Colon Carcinoma Metastatic in the Lung (tissue), 2 donors: ENCODE data around the genes ZKSCAN3, OR2J2 and OR11A1.

GRCh38 chr6:28135407-28135750 lies 6.3 kb upstream of the ZKSCAN8 start:
- PRO-cap, 2 experiments, result no peak in any of the 2 experiments

GRCh38 chr6:28161109-28162097 lies 19.7 kb downstream of the ZKSCAN8 start:
- PRO-cap, 2 experiments, result peak in 1 of 2 experiments; most common plus-strand start chr6:28161810 (in 1); most common minus-strand start chr6:28161722 (in 1)

- PRO-cap, 2 experiments, result no peak in any of the 2 experiments
Measured at GRCh38 chr6:28259482-28259965, 427 bp downstream of the NKAPL start.

GRCh38 chr6:28349529-28350497 lies at the start of gene ZKSCAN3:
TSS of gene ZKSCAN3 (plus strand) at chr6:28349947.
- PRO-cap, 2 experiments, result peak in 2 of 2 experiments; most common plus-strand start chr6:28349960 (in 1); most common minus-strand start chr6:28349885 (in 2)

- PRO-cap, 2 experiments, result peak in 1 of 2 experiments; most common minus-strand start chr6:28356286 (in 1)
Measured at GRCh38 chr6:28355608-28356513, 6.1 kb downstream of the ZKSCAN3 start.

DNA sequence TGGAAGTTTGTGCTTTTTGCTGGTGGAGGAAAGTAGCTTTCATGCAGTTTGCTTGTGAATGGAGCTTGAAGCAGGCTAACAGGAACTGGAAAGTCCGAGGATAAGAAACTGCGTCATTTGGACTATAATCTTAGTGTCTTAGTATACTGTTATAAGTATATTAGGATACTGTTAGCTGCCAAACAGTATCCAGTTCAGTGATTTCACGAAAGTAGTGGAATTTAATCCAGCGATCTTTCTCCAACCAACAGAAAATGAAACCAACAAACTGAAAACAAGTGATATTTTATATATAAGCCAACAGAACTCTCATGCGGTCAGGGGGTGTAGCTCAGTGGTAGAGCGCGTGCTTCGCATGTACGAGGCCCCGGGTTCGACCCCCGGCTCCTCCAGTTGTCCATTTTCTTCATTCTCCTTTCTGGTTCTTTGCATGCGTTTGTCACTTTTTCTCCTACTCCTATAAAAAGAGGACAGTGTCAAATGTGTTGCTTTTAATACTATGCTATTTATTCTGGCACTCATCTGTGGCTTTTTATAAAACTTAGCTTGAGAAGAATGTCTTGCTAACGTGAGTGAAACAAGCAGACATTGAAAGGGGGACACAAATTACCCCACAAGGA lies 142.0 kb upstream of the SCAND3 start:
- PRO-cap, 2 experiments, result peak in 1 of 2 experiments; most common plus-strand start position 316 of the sequence (in 1)

DNA sequence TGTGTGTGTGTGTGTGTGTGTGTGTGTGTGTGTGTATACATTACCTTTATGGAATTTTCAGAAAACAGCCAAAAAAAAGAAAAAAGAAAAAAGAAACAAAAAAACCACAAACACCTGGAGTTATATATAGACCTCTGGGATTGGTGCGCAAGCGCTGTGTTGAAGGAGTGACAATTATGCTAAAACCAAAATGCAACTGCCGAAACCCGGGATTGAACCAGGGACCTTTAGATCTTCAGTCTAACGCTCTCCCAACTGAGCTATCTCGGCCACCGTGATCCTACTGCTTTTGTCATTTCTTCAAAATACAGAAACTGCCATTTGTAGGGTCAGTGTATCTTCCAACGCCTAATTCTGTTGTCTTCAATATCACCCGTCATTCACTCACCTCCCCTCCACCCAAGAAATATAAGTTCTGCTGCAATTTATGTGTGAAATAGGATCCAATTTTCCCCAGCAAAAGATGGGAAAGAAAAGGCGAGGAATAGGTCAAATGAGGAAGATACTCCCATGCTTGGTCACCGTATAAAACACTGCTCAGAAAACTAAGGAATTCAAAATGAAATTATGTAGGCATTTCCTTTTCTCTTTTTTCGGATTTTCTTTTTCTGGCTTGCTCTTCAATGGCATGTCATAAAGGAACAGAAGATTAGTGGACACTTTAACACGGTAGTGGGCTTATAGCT lies 116.0 kb downstream of the TRIM27 start:
- PRO-cap, 2 experiments, result no peak in any of the 2 experiments

- PRO-cap, 2 experiments, result peak in 2 of 2 experiments; most common minus-strand start chr6:28865888 (in 2)
Measured at GRCh38 chr6:28865554-28865964, 58.2 kb downstream of the TRIM27 start.

- PRO-cap, 2 experiments, result no peak in any of the 2 experiments
Measured at GRCh38 chr6:28885285-28885689, 38.5 kb downstream of the TRIM27 start.

DNA sequence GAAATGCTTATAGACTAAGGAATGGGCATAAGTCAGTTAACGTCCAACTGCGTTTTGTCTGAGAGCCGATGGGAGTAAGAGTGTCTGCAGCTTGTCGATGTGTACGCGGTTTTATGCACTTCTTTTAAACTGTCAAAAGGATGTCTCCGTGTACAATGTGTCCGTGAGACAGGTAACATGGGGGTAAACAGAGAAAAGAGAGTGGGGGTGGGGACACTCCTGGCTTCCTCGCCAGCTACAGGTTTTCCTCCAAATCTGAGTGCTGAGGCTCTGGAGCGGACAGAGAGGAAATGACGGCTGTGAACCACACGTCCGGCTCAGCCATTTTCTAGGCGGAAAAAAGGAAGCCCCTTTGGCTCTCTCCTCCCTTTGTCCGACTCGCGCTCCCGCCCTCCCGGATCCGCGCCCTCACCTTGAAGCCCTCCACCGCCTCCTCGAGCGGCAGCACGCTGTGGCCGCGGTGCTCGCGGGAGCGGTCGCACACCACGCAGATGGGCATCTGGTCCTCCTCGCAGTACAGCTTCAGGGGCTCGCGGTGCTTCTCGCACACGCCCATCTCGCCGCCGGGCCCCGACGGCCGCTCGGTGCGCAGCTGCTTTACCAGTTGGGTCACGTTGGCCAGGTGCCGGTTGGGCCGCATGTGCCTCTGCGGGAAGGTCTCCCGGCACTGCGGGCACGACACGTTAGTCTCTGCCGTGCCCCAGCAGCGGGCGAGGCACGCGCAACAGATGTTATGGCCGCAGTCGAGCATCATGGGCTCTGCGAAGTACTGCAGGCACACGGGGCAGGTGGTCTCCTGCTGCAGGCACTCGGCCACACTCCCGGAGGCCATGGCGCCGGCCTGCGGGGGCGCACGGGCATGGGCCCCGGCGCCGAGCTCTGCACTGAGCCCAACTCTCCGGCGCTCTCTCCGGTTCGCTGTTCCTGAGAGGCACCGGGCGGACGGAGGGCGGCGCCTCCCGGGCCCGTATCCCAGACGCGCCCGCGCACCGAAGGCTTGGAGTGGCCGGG lies 679 bp downstream of the TRIM27 start:
- PRO-cap, 2 experiments, result peak in 2 of 2 experiments; most common plus-strand start position 282 of the sequence (in 2); most common minus-strand start position 292 of the sequence (in 2)

DNA sequence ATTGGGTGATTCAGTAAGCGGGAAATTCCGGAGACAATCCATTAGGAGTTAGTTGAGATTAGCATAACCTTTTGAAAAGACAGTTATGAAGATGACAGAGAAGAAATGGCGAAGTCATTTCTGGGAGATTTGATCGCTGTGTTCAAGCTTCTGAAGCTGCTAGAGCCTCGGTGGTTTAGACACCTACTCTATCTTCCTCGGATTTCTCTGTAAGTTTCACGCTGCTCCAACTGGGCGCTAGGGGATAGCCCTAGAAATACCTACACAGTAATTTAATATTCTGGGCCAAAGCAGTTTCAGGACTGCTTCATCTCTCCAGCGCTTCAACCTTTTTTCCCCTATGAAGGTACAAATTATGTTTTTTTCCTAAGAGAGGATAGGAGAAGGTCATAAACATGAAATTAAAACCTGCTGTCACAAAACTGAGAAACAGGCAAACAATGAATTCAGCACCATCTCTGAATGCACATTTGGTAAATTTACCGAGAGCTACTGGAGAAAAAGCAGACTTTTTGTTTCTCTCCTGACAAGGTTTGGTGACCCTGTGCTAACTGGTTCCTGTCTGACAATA lies 22.5 kb downstream of the ZNF311 start:
- PRO-cap, 2 experiments, result no peak in any of the 2 experiments

DNA sequence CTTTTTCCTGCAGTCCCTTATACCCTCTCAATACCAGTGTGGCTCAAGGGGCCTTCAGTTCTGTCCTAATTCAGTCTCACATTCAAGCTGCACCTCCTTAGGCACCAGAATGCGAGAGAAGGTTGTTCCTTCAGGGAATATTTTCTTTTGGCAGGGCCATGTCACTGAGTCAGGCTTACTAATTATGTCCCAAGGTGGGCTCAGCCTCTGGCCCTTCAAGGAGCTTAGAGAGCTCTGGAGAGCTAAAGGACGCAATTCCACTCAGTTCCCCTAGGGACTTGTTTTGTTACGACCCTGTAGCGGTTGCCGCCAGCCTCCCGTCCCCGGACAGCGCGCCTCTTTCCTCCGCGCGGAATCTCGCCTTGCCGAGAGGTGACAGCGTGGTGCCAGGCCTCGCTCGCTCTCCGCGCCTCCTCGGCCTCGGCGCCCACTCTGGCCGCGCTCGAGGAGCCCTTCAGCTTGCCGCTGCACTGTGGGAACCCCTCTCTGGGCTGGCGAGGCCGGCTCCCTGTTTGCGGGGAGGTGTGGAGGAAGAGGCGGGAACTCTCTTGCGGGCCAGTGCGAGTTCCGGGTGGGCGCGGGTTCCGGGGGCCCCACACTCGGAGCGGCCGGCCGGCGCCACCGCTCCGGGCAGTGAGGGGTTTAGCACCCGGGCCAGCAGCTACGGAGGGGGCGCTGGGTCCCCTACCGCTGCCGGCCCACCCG lies 9.6 kb upstream of the ZNF311 start:
- PRO-cap, 2 experiments, result no peak in any of the 2 experiments

GRCh38 chr6:29035808-29036403 lies 9.1 kb downstream of the OR2W1 start:
- PRO-cap, 2 experiments, result no peak in any of the 2 experiments

- PRO-cap, 2 experiments, result no peak in any of the 2 experiments
Measured at GRCh38 chr6:29170701-29171034, at the start of gene OR2J2. TSS of gene OR2J2 (plus strand) at chr6:29170907.

- PRO-cap, 2 experiments, result no peak in any of the 2 experiments
Measured at GRCh38 chr6:29456812-29457311, at the start of gene OR11A1. TSS of gene OR11A1 (minus strand) at chr6:29457071.

- PRO-cap, 2 experiments, result peak in 1 of 2 experiments; most common plus-strand start chr6:29578704 (in 1)
Measured at GRCh38 chr6:29578393-29578867, 6.5 kb upstream of the OR2H2 start.

GRCh38 chr6:29628998-29629180 lies 4.1 kb downstream of the GABBR1 start:
- PRO-cap, 2 experiments, result no peak in any of the 2 experiments

GRCh38 chr6:29629644-29630077 lies 3.3 kb downstream of the GABBR1 start:
- PRO-cap, 2 experiments, result no peak in any of the 2 experiments

- PRO-cap, 2 experiments, result no peak in any of the 2 experiments
Measured at GRCh38 chr6:29656044-29656591, 774 bp upstream of the MOG start.

- PRO-cap, 2 experiments, result peak in 2 of 2 experiments; most common plus-strand start chr6:29724196 (in 1); most common minus-strand start chr6:29724076 (in 2)
Measured at GRCh38 chr6:29723587-29724548, 634 bp downstream of the HLA-F start.